Progenitor cell of endocrine pancreas (in vitro differentiated cells): ENCODE measurements around a stretch of chr12.

DNA sequence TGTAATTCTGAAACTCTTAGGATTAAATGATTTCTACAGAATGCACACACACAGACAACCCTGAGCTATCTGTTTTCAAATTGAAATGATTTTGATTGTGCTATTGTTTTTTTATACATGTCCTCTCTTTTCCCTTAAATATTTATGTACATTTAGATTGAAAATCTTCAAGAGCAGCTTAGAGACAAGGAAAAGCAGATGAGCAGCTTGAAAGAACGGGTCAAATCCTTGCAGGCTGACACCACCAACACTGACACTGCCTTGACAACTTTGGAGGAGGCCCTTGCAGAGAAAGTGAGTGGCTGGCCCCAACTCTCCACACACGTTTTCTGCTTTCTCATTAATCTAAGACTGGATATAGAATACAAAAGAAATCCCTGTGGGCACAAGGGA lies 189.4 kb downstream of the ERC1 start:
- PRO-cap = no peak

GRCh38 chr12:1216951-1217903 lies 226.2 kb downstream of the ERC1 start:
- PRO-cap = no peak

DNA sequence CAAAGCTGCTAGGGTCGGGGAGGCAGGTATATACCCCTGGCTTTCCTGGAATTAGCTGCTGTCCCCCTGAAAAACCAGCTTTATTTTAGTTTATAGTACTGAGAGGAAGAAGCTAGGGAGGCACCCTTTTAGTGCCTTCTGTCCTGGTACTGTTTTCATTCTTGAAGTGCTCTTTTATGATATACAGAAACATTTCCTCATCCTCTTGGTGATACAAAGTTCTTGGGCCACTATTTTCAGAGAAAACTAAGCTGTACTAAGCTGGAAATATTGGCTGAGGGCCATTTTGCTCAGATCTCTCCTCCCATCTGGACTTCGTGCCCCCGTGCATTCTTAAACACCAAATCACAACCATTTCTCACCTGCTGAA lies 159.0 kb downstream of the FBXL14 start:
- PRO-cap = no peak

DNA sequence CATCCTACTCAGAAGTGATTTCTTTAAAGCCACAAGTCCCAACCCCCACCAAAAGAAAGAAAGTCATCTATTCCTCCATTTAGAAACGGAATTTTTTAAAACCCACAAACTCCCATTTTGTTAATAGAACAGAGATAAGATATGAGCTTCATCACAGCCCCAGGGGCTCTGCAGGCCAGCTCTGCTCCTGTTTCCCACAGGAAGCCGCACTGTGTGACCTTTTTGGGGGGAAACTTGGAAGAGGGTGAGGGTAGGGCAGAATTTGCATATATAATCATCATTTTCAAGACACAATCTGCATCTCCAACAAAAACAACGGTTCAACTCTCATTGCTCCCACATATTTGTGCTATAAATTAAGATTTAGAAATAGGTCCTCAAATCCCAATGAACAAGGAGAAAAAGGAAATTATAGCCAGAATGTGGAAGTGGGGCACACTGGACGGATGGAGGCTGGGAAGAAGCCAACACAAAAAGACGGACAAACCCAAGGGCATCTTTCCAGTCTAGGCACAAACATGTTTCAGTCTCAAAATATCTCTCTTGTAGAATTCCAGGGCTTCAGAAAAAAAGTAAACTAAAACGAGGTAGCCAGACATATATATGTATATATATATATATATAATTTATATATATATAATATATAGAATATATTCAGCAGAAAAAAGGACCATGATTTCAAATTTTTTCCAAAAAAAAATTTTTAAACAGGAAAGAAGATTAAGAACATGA lies 2.6 kb downstream of the FBXL14 start:
- PRO-cap = no peak

- PRO-cap = no peak
Observed at GRCh38 chr12:1611999-1612328, 17.1 kb upstream of the WNT5B start.

GRCh38 chr12:1645716-1646406 lies 16.8 kb downstream of the WNT5B start:
- PRO-cap = no peak

GRCh38 chr12:1670855-1671399 lies 19.9 kb upstream of the ADIPOR2 start:
- PRO-cap = no peak

DNA sequence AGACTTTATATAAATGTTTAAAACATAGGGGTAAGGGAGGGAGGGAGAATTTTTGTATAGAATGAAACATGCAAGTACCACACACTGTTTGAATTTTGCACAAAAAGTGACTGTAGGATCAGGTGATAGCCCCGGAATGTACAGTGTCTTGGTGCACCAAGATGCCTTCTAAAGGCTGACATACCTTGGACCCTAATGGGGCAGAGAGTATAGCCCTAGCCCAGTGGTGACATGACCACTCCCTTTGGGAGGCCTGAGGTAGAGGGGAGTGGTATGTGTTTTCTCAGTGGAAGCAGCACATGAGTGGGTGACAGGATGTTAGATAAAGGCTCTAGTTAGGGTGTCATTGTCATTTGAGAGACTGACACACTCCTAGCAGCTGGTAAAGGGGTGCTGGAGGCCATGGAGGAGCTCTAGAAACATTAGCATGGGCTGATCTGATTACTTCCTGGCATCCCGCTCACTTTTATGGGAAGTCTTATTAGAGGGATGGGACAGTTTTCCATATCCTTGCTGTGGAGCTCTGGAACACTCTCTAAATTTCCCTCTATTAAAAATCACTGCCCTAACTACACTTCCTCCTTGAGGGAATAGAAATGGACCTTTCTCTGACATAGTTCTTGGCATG lies 33.7 kb upstream of the LRTM2 start:
- PRO-cap = no peak

DNA sequence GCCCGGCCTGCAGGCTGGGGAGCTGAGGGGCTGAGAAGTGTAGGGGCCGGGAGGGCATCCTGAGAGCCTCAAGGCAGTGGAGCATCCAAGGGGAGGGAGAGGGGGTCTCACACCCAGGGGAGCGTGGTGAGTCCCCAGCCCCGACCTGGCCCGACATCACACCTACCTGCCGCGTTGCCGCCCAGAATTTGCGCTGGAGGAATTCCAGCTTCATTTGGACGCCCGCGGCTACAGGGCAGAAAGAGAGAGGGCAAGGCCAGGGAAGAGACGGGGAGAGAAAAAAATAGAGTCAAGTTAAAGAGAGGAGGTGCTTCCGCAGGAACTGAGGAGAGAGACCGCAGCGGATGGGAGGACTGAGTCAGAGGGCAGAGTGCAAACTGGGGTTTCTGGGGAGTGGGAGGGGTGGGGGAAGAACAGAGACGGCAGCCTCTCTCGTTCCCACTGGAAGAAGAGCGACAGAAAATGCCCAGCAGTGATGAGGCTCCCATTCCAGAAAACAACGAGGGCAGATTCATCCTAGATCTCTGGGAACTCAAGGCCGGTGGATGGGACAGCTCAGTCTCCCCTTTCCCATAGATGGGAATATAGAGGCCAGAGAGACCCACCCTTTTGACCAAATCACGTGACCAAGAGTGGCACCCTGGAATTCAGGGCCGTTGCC lies 8.7 kb upstream of the LRTM2 start:
- PRO-cap = no peak

DNA sequence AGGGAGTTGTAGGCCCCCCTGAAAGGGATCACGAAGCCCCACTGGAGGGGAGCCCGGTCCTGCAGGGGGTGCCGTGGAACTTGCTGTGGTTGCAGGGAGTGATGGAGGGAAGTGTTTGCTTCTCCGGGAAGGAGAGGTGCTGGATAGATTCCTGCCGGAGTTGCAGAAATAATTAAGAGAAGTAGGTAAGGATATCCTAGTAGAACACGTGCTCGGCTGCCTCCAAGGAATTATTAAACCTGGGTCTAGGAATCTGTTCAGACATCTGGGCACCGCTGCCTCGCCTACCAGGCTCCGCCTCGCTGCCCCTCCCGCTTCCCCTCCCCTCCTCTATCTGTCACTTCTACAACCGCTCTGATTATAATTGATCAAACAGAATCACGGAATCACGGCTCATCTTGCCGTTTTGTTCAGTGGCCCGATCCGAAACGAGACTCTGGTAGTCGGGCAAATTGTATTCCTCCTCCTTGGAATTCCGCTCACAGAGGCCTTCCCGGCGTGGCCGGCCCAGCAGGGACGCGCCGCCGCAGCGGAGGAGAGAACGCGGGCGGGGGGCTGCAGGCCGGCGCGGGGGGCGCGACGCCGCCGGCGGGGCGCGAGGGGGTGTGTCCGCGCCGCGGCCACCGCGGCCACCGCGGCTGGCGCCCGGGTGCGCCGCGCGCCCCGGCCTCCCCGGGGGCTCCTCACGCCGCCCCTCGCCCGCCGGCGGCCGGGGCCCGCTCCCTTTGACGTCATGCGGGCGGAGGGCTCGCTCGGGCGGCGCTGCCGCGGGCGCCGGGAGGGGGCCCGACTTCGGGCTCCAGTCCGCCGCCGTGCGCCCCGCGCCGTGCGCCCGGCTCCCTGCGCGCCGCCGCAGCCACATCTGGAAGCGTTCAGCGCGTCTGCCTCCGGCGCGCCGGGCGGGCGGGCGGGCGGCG lies 531 bp upstream of the CACNA1C start:
- PRO-cap = bidirectional peak, plus-strand start outside the sequence, minus-strand start at position 883 of the sequence

- PRO-cap = no peak
Observed at GRCh38 chr12:2180991-2181584, 128.3 kb downstream of the CACNA1C start.

GRCh38 chr12:2195129-2195661 lies 142.4 kb downstream of the CACNA1C start:
- PRO-cap = no peak

- PRO-cap = no peak
Observed at GRCh38 chr12:2287201-2287617, 234.4 kb downstream of the CACNA1C start.

- PRO-cap = no peak
Observed at GRCh38 chr12:2335452-2336268, 282.9 kb downstream of the CACNA1C start.

DNA sequence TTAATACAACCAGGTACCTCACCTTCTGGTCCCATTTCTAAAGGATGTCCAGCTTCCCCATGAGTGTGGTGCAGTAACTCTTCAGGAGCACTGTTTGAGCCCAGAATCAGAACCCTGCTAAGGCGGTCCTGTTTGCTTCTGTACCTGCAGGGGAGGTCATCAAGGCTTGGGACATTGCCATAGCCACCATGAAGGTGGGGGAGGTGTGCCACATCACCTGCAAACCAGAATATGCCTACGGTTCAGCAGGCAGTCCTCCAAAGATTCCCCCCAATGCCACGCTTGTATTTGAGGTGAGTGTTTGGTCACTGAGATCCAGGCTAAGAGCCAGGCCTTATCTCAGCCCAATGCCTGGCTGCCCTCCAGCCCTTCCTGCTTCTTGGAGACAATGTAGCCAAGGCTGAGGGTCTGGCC lies 2.8 kb downstream of the FKBP4 start:
- PRO-cap = no peak

GRCh38 chr12:2974407-2974740 lies 15.2 kb downstream of the TEAD4 start:
- PRO-cap = no peak

GRCh38 chr12:2992682-2993113 lies 33.5 kb downstream of the TEAD4 start:
- PRO-cap = no peak

- PRO-cap = no peak
Observed at GRCh38 chr12:3049460-3049831, 27.7 kb upstream of the TSPAN9 start.

DNA sequence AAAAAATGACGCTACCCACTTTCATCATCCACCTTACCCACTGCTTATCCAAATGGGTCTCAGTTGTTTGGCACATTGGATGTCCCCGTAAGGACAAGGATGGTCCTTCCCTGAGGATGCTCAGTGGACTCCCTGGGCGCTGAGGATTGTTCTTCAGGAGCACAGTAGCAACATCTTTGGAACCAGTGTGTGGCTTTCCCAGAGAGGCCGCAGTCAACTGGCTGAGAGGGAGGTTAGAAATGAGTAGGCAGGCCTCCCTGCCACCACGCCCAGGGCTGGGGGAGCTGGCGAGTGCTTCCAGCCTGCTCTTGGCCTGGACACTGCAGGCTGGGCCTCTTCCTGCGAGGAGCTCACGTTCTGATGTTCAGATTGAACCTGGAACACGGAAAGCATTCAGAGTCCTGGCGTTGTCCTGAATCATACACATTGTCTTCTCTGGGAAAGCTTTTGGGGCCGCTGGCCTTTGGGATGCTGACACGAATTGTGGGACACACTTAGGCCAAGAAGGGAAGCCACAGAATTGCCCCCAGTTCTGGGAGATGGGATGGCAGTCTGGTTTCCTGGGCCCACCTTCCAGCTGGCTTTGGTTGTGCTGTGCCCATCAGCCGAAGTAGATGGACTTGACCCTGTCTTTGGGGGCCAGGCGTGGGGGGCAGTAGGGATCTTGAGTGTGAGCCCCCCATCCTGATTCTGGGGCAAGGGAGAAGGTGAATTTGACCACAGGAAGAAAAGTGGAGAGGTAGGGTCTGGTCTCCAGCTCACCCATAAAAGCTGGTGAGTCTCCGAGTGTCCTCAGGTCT lies 15.7 kb downstream of the TSPAN9 start:
- PRO-cap = no peak

DNA sequence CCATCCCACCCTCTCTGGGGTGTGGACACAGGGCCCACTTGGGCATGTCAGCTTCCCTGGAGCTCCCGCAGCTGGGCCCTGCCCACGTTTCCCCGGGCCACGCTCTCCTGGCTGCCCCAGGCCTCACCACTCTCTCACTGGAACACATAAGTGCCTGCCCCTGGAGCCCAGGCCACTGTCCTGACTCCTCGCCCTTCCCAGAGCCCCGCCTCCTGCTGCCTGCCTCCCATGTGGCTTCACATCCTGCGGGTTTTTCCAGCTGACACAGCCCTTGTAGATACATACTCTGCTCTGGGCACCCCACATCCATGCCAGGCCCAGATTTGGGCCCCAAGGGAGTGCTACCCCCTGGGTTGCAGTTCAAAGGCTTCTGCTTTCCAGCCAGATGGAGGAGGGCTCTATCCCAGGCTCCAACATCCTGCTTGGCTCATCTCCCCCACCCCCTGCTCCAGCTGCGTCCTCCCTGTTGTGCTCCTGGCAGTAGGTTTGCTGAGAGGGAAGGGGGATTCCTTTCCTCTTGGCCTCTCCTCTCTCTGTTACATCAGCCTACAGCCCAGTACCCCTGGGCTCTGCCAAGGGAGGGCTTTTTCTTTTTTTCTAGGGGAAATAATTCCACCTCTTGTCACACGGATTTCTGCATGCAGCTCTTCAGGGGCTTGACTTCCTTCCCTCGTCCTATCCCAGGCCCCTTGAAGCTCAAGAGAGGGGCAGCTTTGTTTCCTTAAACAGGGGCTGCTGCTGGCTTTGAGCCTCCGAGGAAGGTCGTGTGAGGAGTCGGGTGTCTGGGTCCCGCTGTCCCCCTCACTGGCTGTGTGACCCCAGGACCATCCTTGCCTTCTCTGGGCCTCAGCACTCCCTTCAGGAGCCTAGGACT lies 60.3 kb downstream of the TSPAN9 start:
- PRO-cap = no peak